Umbilical cord (tissue), 2 donors: ENCODE results near the gene FRG2B.

DNA sequence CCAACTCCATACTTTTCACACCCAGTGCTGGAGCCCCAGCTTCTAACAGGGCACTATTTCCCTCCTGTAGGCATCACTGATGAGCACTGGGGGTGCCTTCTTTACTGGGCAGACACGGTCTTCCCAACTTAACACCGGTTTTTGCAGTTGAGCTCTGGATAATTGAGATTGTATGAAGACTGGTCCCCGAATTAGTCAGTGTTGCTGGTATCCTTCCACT lies 11.1 kb downstream of the CYP2E1 start:
- RAMPAGE, long total RNA: no peak

DNA sequence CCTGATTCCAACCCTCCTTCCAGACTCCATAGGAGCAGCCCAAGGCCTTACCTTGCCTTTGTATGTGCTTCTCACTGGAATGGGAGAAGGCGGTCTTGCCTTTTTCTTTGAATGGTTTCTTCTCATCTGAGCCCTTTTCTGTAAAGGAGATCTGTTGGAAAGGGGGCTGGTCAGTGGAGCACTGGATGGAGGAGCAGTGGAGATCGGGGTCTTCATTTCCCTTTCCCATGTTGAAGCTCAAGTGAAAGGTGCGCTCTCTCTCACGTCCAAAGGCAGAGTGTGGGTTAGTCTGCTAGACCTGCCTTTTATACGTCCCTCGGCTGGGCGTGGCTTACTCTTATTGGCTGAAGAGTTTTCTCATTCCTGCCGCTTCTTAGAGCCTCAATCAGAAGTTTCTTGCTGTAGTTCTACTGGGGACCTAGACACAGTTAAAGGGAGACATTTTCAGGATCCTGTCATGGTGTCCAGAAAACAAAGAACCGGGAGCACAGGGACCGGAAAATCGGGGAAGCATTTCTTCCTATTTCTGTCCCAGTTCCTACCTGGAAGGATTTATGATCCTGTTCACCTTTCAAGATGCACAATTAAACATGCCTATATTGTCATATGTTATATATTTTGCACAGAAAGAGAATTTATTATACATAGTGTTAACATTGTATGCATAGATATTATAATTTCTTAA lies at the start of gene FRG2B:
TSS of gene FRG2B (minus strand) at position 282 of the 685 bp plus-strand sequence.
- RAMPAGE, long total RNA: no peak